ENCODE measurements around the genes PPCDC, NRG4 and ISL2.

DNA sequence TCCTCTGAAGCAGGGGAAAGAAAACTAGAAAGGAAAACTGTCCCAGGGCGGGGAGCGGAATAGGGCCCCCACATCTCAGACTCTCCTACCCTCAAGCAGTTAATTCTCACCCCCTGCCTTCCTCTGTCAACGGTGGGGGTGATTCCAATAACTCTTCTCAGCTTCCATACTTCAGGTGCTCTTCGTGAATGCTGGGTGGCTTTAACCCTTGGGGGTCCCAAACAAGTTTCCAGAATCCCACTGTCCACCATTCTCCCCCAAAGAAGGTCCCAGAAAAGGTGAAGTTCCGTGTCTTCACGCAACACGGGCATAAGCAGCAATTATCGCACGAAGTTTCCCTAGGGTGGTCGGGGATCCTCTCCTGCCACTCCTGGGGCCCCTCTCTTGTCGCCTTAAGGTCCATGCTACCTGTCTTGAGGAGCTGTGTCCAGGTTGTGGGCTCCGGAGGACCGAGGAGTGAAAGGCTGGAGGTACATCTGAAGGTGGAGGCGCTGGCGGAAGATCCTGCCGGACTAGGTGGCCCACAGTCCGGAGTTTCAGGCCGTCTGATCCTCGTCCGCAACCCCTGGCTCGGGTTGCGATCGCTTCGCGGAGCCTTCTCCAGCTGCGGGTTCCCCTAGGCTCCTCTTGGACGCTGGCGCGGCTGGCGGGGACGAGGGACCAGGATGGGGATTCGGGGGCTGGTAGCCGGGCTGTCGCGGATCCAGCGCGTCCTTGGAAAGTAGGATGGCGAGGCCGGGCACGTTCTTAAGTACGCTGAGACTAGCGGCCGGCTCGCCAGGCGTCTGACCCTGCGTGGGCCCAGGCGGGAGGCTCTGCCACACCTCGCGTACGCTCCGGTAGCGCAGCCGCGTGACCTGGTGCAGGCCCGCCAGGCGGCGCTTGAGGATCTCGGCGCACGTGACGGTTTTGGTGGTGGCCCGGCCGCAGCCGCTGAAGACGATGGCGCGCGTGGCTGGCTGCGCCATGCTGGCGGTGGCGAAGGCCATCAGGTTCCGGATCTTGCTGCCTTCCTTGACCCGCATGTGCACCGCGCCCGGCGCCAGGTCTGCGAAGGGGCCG lies 793 bp downstream of the RPP25 start:
- PRO-cap = bidirectional peak, plus-strand start at position 901 of the sequence, minus-strand start at position 723 of the sequence

GRCh38 chr15:74956510-74956705 lies 164 bp downstream of the RPP25 start:
- PRO-cap = no peak

DNA sequence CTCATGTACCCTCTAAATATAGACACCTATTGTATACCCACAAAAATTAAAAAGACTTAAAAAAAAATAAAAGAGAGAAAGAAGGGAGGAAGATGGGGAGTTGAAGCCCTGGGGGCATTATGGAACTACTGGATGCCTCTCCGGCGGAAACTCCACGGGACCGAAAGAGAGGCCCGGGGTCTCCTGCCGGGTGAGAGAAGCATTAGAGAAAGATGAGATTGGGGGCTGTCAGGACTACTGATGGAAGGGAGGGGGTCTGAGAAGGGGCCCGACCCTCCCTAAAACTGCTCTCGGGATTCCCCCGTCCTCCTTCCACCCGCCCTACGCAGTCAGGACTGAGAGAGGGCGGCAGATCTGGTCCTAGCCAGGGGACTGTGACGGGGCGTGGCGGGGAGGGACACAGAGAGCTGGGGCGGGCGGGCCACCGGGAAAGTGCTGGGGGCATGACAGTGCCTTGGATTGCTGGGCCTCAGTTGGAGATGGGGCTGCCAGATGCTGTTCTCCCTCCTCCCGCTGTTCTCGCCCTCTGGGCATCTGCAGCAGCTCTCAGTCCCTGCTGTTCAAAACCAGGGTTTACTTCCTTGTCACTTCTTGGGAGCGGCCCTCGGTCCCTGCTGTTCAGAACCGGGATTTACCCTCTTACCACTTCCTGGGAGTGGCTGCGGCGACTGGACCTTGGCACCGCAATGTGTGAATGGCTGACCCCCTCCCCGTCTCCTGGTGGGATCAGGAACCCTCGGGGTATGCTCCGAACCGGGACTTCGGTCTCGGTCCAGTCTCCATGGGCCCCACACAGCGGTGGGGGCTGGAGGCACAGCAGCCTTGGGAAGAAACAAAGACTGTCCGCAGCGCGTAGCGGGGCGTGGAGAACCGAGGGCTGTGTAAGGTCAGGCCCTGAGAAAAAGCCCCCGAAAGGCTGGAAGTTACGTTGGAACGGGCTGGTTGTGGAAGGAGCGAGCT lies 1.8 kb upstream of the RPP25 start:
- PRO-cap = unidirectional peak, minus-strand start at position 536 of the sequence

GRCh38 chr15:75023150-75023722 lies at the start of gene PPCDC:
Gene PPCDC, plus strand, starts transcription at chr15:75023590.
- PRO-cap = unidirectional peak, plus-strand start at chr15:75023609

GRCh38 chr15:75034606-75034909 lies 11.2 kb downstream of the PPCDC start:
- PRO-cap = no peak

DNA sequence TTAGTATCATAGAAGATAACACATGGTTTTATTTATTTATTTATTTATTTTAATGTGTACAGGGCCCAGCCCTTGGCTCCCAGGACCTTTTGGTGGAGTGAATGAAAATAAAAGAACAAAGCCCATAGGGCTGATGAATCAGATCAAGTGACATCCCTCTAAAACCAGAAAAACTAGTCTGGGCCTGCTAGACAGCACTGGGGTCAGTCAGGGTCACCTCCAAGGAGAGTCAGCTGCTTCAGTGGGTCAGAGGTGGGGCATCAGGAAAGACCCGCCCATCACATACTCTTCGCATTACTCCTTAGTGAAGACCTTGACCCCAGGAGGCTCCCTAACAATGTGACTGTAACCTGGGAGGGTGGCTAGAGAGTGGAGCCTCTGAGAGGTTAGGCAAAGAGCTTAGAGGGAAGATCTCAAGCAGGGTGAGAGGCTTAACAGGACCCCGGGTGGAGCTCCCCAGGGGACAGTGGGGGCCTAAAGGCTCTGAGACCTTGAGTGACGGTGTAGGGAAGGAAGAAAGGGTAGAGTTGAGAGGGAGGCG lies 12.9 kb downstream of the PPCDC start:
- PRO-cap = no peak

DNA sequence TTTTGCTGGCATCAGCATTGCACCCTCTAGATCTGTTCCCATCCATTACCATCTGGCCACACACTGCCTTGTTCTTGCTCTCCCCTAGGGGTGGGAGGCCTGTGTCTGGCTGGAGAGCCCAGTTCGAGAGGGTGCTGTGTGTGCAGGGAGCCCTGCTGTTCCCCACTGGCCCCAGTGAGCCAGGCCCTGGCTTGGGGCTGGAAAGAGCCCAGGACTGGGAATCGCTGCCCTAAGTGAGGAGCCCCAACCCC lies 24.0 kb upstream of the C15orf39 start:
- PRO-cap = no peak

DNA sequence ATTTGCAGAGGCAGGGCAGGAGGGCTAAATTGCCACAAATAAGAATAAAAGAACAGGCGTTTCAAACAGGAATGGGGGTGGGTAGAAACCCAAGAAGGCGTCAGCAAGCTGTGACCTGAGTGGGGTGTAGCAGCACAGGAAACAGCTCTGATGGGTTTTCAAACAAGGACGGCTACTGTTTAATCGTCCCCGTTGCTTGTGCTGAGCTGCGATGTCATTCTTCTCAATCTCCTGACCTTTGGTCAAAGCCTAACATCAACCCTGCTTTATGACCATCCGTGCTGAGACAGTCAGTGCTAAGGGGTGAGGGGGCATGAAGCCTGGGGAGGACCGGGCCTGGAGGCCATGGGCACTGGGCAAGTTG lies 19.3 kb upstream of the C15orf39 start:
- PRO-cap = no peak

GRCh38 chr15:75208151-75208854 lies 6.6 kb downstream of the C15orf39 start:
- PRO-cap = no peak

DNA sequence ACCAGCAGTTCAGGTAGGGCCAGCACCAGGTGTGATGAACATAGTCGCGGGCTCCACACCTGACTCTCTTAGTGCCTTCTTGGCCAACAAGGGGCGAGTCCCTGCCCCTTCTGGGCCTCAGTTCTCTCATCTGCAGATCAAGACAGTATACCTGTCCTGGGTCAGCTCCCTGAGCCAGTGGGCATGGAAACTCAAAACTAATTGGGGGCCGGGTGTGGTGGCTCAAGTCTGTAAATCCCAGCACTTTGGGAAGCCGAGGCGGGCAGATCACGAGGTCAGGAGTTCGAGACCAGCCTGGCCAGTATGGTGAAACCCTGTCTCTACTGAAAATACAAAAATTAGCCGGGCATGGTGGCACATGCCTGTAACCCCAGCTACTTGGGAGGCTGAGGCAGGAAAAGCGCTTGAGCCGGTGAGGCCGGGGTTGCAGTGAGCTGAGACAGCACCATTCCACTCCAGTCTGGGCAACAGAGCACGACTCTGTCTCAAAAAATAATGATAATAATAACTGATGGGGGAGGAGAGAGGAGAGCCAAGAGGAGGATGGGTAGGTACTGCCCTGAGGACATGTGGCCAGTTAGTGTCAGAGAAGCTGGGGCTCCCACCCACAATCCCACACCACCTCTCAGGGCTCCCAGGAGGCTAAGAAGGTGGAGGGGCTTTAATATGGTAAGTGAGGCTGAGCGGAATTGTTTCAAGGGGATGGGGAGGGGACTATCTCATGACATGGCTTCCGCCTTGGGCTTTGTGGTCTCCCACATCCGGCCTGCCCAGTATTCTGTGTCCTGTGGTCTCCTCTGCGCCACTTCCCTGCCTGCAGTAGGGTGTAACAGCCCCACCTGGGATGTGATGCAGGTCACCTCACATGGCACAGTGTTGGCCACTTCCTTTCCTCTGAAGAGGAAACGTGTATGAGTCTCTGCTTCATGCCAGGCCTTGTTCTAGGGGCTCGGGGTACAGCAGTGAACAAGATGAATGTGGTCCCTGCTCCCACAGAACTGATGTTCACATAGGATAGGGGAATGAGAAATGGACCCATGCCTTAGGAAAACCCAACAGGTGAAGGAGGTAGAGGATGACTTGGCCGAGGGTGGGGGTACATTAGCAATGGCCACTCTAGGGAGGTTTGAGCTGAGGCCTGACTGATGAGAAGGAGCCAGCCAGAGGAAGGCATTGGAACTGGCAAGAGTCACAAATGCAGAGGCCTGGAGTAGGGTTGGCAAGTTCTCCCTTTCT lies 2.9 kb downstream of the NEIL1 start:
- PRO-cap = no peak

DNA sequence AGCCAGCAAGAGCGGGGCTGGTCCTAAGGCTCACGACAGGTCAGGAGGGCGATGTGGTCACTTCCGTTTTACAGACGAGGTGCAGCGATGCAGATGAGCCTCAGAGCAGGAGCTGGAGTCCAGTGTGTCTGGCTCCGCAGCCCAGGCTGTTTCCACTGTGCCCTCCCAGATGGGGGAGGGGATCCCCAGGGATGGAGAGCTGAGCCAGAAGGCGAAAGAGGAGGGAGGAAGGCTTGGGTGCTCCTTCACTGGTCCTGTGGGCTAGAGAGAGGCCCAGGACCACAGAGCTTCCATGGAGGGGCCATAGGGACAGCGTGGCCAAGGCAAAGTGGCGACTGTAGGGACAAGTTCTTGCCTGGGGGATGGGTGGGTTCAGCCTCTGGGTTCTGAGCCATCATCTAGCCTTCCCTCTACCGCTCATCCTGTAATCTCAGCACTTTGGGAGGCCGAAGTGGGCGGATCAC lies 5.7 kb downstream of the SNX33 start:
- PRO-cap = no peak

- PRO-cap = no peak
Measured at GRCh38 chr15:75705822-75706430, 6.7 kb downstream of the CSPG4 start.

DNA sequence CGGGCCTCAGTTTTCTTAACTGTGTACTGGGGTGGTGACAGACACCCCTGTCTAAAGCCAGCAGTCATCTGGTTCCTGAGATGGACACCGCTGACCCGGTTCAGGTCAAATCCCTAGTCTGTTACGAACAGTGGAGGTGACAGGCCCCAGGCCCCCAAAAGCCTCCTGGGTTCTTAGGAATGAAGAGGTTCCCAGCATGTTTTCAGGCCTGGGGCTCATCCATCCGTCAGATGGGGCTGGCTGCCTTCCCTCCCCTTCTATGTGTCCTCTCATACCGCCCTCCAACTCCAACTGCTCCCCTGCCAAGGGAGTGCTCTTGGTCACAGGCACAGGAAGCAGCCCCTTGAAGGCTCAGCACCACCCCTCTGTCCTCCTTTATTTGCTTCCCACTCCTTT lies 754 bp upstream of the ODF3L1 start:
- PRO-cap = no peak

- PRO-cap = no peak
Measured at GRCh38 chr15:75723485-75723791, 403 bp upstream of the ODF3L1 start.

- PRO-cap = no peak
Measured at GRCh38 chr15:75731631-75732265, 7.9 kb downstream of the ODF3L1 start.

- PRO-cap = no peak
Measured at GRCh38 chr15:75891793-75892161, 11.9 kb upstream of the FBXO22 start.

GRCh38 chr15:75932512-75933294 lies 29.0 kb downstream of the FBXO22 start:
- PRO-cap = no peak

- PRO-cap = no peak
Measured at GRCh38 chr15:76011819-76012494, at the start of gene NRG4. Gene NRG4, minus strand, starts transcription at chr15:76012424.

- PRO-cap = no peak
Measured at GRCh38 chr15:76108052-76108525, 48.3 kb downstream of the TMEM266 start.

DNA sequence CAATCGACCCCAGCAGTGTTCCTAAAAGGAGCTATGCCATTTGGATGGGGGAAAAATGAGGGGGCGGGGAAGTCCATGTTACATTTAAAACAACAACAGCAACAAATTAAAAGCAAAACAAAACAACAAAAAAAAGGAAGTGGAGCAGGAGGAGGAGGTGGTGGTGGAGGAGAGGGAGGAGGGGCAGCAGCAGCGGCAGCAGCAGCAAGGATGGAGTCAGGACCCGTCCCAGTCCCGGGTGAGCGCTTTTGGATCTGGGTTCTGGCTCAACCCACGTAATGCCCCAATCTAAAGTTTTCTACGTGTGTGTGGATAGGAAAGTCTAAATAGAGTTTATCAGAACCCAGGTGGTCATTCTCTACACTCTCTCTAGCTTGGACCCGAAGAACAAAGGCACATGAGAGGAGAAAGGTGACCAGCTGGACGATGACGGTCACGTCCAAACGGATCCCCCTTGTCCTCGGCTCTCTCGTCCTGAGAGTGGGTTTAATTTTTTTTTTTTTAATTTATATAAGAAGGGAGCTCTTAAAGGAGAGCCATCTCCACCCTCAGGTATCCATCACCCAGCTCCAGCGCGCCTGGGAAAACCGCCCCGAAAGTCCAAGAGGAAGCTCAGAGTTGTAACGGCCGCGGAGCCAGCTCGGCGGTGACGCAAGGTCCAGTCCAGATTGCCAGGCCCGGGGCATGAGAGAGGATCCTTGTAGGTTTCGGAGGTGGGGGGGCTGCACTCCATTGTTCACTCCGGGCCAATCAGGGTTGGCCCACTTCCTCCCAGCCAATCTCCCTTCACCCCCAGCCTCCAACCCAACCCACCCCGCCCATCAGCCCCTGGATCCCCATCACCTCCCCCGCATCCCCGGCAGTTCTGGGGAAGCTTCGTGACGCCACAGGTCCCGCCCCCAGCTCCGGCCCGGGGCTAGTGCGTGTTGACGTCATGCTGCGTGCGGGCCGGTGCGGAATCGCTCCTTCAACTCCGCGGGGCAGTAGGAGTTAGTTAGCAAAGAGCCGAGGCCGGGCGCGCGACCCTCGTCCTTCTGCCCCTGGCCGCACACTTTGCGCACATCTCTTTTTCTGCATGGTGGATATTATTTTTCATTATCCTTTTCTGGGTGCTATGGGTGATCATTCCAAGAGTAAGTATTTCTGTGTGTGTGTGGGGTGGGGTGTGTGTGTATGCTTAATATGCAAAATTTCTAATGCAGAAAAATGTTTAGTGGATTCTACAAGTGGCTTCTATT lies at the start of gene ISL2:
Gene ISL2 (plus strand): TSS at position 965 of the 1,238 bp plus-strand sequence.
- PRO-cap = unidirectional peak, minus-strand start at position 670 of the sequence

All from mesenteric fat pad (tissue), 1 donor.